ENCODE results near the genes ELAVL1, ZNF266 and RDH8.

DNA sequence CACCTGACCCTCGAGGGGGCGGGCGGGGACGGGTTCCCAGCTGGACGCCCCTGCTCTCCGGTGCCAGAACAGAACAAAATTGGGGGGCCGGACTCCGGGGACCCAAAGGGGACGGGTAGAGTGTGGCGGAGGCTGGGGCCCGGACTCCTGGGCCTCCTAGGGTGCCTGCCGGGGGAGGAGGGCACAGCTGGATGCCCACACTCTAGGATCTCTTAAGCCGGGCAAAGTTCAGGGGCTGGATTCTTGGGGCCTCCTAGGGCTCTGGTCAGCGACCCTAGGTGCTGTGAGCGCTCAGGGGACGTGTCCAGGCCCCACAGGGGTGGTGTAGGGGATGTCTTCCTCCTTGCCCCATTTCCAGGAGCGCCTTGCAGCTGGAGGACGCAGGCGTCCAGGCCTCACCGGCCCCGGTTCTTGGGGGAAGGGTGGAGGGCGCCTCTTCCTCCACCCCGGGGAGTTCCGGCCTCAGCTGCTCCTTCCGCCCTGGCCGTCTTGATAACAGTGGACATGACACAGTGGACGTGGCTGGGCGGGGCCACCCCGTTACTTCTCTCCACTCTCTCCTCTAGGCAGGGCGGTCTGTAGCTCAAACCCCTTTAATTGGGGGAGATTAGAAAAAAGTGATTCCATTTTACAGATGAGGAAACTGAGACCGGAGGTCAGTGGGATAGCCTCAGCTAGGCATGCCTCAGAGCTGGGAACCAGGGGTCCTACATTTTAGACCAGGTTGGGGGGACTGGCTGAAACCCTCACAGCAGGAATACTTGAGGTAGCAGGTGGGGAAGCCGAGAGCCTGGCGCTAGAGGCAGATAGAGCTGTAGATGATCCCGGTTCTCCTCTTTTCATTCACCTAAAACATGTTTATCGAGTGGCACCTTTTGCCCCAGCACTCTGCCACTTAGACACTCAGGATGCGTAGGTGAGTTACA is 662 bp downstream of the STXBP2 start:
- RRBS, result 6% methylated on average over 8 of the region's 36 CpGs

DNA sequence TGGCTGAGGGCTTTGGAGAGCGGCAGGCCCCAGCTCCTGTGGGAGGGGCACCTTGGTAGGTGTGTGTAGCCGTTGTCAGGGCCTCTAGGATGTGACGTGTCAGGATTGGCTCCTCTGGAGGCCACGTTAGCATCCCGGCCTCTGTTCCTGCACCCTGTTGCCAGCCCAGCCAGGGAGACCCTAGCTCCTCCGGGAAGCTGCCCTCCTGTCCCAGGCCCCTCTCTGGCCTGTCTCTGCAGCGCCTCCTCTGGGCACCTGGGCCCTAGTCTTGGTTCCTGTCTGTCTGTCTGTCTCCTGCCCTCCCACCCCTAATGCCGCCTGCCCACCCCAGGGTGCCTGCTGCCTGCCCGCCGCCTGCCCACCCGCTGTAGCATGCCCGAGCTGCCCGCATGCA is 4.9 kb downstream of the MAP2K7 start:
- RRBS, result 64% methylated on average over 2 of the region's 13 CpGs

DNA sequence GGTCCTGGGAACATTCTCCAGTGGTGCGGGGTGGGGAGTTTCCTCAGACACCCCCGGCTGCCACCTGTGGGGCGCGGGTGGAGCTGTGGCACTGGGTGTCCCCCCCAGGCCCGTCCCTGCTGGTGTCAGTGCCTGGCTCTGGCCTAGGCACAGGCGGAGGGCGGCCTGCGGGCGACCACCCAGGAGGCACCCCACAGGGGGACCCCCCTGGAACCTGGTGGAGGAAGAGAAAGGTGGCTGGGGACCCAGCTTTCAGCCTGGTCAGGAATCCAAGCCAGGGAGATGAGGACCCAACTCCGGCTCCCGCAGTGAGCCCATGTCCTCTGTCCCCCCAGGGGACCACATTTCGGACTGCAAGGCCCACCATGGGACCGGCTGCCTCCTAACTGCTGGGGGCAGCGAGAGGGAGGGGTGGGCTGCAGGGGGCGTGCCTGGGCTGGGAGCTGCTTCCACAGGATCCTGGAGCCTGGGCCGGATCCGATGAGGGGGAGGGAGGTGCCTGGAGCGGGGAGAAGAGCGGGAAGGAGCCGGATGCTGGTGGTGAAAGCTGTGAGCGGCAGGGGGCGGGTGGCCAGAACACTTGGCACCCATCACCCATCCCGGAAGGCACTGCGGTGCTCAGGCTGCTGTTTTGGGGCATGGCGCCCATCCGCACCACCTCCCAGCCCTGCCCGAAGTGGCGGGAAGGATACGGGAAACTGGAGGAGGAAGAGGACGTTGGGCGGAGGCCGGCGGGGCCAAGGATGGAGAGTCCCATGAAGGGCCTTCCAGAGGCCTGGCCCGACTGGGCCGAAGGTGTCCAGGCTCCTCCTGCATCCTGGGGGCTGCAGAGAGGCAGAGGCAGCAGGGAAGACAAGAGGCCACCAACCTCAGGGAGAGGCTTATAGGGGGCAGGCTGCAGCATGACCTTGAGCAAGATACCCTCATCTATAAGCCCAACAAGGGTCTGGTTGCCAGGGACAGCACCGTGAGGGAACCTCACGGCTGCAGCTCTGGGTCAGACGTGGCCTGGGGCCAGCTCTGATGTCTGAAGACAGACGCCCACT is 5.6 kb upstream of the CTXN1 start:
- RRBS, result 84% methylated on average over 9 of the region's 39 CpGs

- RRBS, result 1% methylated on average over 35 of the region's 111 CpGs
Observed at GRCh38 chr19:8005454-8006372, at the start of gene ELAVL1. TSS of gene ELAVL1 (minus strand) at chr19:8005641.

- RRBS, result no CpG with 5 or more reads among the region's 9 CpGs
Observed at GRCh38 chr19:8054151-8054560, 1.6 kb downstream of the CCL25 start.

- RRBS, result no CpG with 5 or more reads among the region's 16 CpGs
Observed at GRCh38 chr19:8161080-8161706, 11.8 kb upstream of the FBN3 start.

DNA sequence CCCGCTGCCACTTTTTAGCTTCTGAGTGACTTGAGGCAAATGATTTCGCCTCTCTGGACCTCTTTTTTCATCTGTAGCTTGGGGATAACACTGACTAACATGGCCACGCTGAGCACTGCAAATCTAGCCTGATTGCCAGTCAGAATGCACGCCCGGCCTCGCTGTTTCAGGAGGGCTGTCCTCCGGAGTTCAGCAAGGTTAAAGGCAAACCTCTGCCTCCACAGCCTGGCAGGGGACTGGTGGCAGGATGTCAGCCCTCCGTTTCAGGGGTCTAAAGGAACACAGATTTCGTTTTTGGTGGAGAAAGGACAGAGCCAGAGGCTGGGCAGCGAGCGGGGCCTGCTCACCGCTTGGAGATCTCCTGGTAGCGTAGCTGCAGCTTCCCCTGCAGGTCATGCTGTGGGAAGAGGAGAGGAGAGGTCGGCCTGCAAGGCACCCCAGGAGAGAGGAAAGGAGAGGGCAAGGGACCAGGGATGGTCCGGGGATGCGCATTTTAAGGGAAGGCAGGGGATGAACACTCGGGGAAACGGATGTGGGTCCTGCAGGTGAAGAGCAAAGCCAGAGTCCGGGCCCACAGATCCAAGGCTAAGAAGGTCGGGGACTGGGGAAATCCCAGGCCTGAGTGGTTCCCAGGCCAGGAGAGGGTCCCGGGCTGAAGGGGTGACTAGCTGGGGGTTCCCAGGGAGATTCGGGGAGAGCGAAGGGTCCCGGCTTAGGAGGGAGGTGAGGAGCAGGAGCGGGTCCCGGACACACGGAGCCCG is 485 bp downstream of the NDUFA7 start:
- RRBS, result 2% methylated on average over 11 of the region's 28 CpGs

- RRBS, result no CpG with 5 or more reads among the region's 6 CpGs
Observed at GRCh38 chr19:8355337-8355887, 8.5 kb upstream of the ANGPTL4 start.

- RRBS, result 93% methylated on average over 3 of the region's 14 CpGs
Observed at GRCh38 chr19:8365734-8366334, 1.9 kb downstream of the ANGPTL4 start.

DNA sequence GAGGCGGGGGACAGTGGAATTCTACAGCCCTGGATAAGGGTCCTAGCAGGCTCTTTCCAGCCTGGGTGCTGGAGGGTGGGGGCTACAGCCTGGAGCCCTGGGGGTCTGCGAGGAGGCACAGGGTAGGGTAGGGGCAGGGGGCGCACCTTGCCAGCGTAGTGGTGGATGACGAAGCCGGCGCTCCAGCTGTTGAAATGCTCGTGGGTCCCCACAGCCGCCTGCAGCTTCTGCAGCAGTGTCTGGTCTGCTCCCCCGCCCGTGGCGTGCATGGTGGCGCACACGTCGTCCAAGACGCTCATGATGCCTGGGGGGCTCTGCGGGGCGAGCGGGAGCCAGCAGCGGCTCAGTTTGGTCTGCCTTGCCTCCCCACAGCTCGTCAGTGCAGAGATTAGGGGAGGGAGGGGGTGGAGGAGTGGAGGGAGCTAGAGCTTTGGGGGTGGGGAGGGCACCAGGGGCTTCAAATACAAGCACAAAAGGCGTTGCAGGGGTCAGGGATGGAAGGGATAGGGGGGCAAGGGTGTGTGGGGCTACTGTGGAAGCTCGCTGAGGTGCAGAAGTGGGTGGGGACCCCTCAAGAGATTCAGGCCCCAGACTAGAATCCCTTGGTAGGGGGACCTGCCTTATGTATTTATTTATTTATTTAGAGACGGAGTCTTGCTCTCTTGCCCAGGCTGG is 30.3 kb upstream of the ZNF414 start:
- RRBS, result no CpG with 5 or more reads among the region's 24 CpGs

- RRBS, result no CpG with 5 or more reads among the region's 5 CpGs
Observed at GRCh38 chr19:9155922-9156921, 16.0 kb downstream of the ZNF317 start.

GRCh38 chr19:9434805-9436169 is at the start of gene ZNF266:
TSS of gene ZNF266 (minus strand) at chr19:9435573.
- RRBS, result 1% methylated on average over 8 of the region's 68 CpGs

GRCh38 chr19:9792621-9793522 is 24.3 kb upstream of the ZNF846 start:
- RRBS, result no CpG with 5 or more reads among the region's 75 CpGs

DNA sequence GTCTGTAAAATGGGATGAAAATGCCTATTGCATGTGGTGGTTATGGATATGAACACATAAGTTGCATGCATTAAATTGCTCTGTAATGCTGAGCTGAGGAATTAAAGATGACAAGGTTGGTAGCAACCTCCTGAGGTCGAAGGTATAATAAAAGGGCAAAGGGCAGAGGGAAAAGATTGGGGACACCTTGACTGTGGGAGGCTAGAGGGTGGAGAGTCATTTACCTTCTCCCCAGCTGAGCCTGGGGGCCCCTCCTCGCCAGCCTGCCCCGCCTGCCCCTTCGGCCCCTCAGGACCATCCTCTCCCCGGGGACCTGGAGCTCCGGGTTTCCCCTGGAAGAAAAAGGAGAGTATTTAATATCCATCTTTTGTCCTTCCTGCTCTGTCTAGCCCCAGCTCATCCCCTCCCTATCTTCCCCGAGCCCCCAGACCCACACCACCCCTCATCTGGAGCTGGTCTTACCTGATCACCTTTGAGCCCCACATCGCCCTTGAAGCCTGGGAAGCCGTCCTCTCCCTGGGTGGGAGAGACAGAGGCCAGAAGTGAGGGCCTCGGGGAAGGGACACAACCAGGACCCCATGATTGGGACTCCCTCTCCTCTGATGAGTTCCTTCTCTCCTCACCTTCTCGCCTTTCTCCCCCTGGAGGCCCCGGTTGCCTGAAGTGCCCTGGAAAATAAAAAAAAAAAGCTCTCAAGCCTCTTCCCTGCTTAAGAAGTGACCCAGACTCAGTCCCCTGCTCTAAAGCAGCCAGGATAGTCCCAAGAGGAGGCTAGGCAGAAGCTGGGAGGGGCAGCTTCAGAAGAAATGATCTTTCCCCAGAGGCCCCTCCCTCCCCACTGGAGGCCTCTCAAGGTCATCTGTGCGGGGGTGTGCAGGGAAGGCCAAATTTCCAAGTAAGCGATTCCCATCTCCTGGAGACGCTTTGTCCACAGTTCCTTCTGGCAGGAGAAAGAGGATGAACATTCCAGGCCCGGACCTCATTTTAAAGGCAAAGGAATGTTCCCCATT is 23.9 kb downstream of the COL5A3 start:
- RRBS, result no CpG with 5 or more reads among the region's 16 CpGs

GRCh38 chr19:10001805-10002475 is 8.4 kb downstream of the COL5A3 start:
- RRBS, result no CpG with 5 or more reads among the region's 9 CpGs

DNA sequence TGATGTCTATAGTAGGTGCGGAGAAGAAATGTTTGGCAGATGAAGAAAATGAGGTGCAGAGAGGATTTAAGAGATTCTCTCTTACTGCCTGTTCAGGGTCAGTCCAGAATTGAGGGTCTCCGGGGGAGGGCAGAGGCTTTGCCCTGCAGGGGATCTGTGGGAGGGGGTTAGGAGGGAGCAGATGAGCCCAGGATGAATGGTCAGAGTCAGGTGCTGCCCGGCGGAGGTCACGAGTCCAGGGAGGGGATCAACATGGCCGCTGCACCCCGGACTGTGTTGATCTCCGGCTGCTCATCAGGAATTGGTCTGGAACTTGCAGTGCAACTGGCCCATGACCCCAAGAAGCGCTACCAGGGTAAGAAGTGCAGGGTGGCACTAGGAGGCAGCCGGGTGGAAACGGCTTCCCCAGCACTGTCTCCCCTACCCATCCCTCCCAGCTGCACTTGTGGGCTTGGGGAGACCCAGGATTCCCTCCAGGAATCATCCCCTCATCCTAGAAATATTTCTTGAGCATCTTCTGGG is at the start of gene RDH8:
TSS of gene RDH8 (plus strand) at position 238 of the 522 bp plus-strand sequence.
- RRBS, result 54% methylated on average over 6 of the region's 11 CpGs

DNA sequence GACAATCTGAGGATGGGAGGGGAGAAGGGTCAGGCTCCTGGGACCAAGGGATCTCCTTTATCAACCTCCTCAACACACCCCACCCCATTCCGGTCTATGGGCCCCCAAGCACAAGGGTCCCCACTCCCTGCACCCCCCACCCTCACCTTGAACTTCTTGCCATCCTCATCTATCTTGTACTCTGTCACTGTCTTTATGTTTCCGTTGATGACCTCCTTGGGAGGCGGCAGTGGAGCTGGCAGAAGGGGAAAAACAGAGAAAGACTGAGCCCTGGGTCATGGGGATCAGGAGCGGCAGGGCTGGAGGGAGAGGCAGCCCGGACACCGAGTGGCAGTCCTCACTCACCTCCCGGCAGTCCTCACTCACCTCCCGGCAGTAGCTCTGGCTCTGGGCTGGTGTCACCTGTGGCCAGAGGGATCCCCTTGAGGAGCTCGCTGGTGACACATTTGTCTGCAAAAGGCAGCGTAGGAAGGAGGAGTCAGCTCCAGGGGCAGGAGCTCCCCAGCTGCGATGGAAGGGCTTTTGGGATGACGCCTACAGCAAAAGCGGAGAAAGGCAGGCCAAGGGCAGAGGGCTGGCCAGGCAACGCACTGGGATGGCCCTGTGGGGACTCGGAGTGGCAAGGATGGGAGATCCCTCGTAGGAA is 854 bp downstream of the EIF3G start:
- RRBS, result no CpG with 5 or more reads among the region's 16 CpGs

DNA sequence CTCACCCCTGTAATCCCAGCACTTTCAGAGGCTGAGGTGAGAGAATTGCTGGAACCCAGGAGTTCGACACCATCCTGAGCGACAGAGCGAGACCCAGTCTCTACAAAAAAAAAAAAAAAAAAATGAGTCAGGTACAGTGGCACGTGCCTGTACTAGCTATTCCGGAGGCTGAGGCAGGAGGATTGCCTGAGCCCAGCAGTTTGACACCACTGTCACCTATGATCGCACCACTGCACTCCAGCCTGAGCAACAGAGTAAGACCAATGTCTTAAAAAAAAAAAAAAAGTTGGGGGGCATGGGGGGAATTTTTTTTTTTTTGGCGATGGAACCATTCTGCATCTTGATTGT is 8.0 kb upstream of the S1PR2 start:
- RRBS, result no CpG with 5 or more reads among the region's 7 CpGs

- RRBS, result no CpG with 5 or more reads among the region's 7 CpGs
Observed at GRCh38 chr19:10242687-10243200, 9.3 kb upstream of the MRPL4 start.

DNA sequence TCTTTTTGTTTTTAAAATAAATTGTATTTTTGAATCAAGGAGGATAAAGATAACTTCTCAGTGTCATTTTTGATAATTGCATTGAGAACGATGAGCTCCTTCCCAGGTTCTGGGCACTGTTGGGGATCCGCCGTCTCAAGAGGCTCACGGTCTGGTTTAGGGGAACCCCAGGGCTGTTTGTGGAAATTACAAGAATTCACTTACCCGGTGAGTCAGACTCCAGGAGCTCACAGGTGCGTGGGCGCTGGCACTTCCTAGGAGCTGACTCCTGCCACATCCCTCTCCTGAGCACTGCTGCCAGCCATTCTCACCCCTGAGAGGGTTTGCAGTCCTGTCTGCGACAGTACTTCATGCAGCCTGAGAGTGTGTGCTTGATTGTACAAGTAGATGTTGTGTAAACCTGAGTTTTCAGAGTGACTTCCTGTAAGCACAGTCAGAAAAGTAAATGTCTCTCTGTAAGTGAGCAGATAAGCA is 8.0 kb downstream of the MRPL4 start:
- RRBS, result no CpG with 5 or more reads among the region's 8 CpGs